ENCODE data around the genes PLA2G1B, UNC119B, OASL and KDM2B.

GRCh38 chr12:120093721-120094439 is 22.7 kb downstream of the RAB35 start:
- PRO-cap = no peak
- RAMPAGE, long total RNA, 3 experiments = no peak in any of the 3 experiments

GRCh38 chr12:120214632-120215365 is 13.9 kb upstream of the RPLP0 start:
- PRO-cap = no peak
- RAMPAGE, long total RNA, 3 experiments = no peak in any of the 3 experiments

GRCh38 chr12:120327476-120328147 is at the start of gene PLA2G1B:
TSS of gene PLA2G1B (minus strand) at chr12:120327779.
- PRO-cap = no peak
- RAMPAGE, long total RNA, 3 experiments = start-site peak on the minus strand in 1 of 3 experiments, at chr12:120327762-120327837 at its widest, 134 reads per replicate

DNA sequence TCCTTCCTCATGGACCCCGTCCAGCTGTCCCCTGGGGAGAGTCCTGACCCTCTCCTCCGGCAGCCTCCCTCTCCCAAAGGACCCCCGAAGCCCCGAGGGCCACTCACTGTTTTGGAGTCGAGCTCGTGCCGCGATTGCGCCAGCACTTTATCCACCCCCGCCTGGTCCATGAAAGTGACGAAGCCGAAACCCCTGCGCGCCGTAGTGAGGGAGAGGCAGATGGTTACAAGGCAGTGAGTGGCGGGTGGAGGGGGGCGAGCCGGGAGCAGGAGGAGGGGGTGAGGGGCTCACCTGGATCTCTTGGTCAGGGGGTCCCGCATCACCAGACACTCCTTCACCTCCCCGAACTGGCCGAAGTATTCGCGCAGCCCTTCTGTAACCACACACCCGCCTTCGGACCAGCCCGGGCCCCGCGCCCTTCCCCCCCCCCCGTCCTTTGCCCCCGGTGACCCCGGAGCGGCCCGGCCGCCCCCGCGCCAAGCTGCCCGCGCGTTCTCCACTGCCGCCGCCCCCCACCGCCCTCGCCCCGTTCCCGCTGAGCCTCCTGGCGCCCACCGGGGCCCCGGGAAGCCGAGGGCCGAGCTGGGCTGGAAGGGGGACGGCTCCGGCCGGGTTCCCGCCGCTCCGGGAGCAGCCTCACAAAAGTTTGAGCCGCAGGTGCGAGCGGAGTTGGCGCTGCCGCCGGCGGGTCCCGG is 916 bp downstream of the MSI1 start:
- PRO-cap = no peak
- RAMPAGE, long total RNA, 3 experiments = no peak in any of the 3 experiments

- PRO-cap = no peak
- RAMPAGE, long total RNA, 3 experiments = no peak in any of the 3 experiments
Measured at GRCh38 chr12:120428828-120429268, 9.1 kb upstream of the COX6A1 start.

- PRO-cap = no peak
- RAMPAGE, long total RNA, 3 experiments = no peak in any of the 3 experiments
Measured at GRCh38 chr12:120554235-120555187, 20.4 kb downstream of the RNF10 start.

DNA sequence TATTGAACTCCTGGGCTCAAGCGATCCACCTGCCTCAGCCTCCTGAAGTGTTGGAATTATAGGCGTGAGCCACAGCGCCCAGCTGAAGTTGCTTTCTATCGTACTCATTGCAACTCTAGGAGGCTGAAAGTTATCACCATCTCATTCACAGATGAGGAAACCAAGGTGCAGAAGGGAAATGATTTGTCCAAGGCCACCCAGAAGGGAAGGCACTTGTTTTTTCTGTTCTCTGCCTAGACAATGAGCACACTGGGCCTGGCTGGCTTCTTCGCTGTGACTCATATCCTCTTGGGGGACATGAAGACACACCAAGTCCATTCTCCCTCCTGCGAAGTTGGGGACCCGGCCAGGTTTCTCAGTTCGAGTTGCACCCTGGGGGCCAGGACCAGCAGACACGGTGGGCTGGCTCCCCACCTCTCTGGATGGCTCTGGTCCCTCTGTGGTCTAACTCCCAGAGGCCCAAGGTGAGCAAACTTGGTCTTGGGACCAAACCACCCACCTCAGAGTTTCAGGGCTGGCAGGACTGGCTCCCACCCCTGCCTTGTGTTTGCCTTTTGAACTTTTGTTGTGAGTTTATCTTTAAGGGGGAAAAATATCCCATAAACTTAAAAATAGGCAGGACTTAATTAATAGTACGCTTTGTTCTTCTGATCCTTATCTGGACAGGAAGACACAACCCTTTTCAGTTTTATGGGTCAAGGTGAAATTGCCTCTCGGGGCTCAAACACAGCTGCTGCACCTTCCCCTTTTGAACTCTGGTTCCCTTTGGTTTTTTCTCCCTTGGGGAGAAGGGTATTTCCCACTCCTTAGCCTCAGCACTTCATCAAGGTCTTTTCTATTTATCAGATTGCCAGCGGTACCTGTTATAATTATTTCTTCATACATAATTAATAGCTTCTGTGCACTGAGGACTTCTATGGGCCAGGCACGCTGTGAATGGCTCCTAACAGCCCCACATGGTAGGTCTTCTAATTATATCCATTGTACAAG is 9.0 kb upstream of the MLEC start:
- PRO-cap = no peak
- RAMPAGE, long total RNA, 3 experiments = no peak in any of the 3 experiments

DNA sequence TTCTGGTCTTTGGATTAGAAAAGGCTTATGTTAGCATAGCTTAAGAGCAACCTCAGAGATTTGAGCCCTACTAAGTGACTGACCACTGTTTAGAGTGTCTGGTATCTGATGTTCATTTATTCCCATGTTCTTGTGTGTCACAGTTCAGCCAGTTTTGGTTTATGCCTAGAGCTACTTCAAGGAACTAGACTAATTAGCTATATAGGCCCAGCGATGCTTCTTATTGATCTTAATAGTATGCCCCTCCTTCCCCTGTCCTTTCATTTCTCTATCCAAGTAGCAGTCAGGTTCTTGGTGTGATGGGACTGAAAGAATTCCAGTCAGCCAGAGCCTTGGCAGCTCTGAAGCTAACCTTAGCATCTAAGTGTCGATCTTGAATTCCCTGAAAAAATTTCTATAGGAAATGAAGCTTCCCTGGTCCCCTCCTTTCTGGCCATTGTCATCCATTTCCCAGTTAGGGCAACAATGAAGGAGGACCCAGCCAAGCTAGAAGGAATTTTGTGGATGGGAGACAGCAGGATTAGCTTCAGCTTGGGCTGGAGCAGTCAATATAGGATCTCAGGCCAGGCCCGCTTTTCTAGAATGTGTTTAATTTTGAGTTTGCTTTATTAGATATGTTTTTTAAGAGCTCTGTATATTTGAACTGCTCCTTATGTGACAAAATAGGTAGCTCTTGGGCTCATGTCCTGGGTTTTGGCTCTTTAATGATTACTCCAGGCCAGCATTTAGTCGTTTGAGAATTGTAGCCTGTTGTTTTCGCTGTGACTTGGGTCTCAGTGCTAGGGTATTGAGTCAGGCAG is 10.9 kb downstream of the MLEC start:
- PRO-cap = no peak
- RAMPAGE, long total RNA, 3 experiments = no peak in any of the 3 experiments

DNA sequence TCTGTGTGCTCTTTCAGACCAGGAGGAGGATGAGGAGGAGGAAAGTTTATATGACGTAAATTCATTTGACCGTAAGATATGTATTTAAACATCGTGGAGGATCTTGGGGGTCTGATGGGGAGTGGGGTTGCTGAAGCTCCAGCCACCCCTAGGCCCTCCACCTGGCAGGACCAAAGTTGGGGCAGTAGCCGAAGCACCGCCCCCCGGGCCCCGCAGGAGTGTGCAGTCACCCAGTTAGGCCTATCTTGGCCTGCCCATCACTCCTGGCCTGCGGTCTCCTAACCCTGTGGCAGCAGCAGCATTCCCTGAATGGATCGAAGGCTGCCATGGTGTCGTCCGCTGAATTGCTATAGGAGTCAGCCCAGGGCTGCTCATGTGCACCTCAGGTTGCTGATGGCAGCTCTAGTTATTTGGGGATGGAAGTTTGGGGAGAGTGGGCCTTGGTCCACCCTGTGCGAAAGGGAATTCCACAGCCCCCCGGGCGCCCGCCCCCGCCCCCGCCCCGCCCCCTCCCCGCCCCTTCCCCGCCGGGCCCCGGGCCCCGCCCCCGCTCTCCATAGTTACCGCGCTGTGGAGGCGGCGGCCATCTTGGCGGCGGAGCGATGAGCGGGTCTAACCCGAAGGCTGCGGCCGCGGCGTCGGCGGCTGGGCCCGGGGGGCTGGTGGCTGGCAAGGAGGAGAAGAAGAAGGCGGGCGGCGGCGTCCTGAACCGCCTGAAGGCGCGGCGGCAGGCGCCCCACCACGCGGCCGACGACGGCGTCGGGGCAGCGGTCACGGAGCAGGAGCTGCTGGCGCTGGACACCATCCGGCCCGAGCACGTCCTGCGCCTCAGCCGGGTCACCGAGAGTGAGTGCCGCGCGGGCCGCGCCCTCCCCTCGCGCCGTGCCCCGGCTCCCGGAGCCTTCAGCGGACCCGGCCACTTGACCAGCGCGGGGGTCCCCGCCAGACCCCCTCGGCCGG is at the start of gene UNC119B:
Gene UNC119B, plus strand, starts transcription at position 586 of the 960 bp plus-strand sequence.
- PRO-cap = unidirectional peak, plus-strand start at position 586 of the sequence
- RAMPAGE, long total RNA, 3 experiments = no peak in any of the 3 experiments

DNA sequence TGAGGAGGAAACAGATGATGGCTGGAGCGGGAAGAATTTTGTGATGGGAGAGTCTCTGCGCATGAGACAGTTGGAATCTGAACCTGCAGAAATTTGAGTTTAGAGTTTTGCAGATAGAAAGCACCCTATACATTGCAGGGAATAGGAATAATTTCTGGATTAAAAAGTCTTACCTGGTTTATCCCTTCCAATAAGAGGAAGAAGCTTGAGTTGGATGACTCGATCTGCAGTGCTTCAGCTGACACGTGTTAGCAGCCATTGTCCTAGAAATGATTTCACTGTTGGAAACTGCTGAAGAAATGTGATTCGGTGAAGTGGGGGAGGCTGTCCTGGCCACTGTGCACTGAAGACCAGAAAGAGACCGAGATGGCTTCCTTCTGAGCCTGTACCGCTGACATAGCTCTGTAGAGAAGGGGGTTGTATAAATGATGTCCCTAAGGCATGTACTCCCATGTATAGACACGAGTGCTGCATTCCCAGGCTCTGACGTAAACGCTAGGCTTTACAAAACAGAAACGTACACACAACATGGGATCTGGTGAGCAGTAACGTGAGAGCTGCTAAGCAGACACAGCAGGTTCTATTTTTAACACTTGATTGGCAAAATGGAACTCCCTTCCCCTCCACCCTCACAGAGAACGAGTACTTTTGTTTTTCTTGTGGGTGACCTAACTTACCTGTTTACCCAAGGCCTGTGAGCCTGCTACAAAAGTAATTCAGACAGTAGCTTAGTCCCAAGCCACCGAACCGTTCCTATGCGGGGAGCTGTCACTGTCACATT is 35.8 kb downstream of the ACADS start:
- PRO-cap = no peak
- RAMPAGE, long total RNA, 3 experiments = no peak in any of the 3 experiments

DNA sequence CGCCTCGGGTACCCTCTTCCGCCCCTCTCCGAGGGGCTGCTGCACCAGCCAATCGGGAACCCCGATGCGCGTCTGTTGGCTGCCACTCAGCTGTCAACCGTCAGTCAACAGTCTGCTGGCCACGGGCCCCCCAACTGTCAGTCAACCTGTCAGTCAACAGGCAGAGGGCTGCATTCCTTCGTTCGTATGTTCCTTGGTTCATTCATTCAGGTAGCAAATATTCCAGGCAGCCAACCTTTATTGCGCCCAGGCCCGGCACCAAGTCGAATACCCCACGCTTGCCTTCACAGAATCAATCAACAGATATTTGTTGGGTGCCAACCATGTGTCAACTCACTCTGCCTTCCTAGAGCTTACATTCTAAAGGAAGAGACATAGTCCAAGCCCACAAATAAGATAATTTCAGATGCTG is 411 bp upstream of the SPPL3 start:
- PRO-cap = no peak
- RAMPAGE, long total RNA, 3 experiments = no peak in any of the 3 experiments

GRCh38 chr12:121038564-121039527 is at the start of gene OASL:
TSS of gene OASL (minus strand) at chr12:121039246.
- PRO-cap = unidirectional peak, minus-strand start at chr12:121038980; bidirectional peak, plus-strand start at chr12:121039395, minus-strand start at chr12:121039246
- RAMPAGE, long total RNA, 3 experiments = start-site peak on the minus strand in 1 of 3 experiments, at chr12:121038975-121038980 at its widest, 5 reads per replicate

- PRO-cap = unidirectional peak, plus-strand start at chr12:121128465
- RAMPAGE, long total RNA, 3 experiments = no peak in any of the 3 experiments
Measured at GRCh38 chr12:121128096-121128680, 4.5 kb upstream of the P2RX7 start.

GRCh38 chr12:121138334-121138741 is 5.7 kb downstream of the P2RX7 start:
- PRO-cap = no peak
- RAMPAGE, long total RNA, 3 experiments = no peak in any of the 3 experiments

DNA sequence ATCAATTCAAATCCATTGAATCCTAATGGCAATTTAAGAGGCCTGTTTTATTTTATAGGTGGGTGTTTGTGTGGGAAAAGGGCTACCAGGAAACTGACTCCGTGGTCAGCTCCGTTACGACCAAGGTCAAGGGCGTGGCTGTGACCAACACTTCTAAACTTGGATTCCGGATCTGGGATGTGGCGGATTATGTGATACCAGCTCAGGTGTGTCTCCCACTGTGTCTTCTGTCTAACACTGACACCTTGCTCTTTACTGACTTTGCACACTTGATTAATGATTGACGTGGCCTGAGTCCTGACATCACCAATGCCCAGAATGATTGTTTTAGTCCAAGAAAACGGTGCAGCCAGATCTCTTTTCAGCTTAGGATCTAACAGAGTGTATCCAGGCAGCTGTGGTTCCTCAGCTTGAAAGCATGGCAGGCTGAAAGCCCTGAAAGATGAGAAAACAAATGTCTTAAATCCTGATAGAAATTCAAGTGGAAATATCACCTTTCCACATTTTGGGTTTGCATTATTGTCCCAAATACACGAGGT is 7.2 kb downstream of the P2RX4 start:
- PRO-cap = no peak
- RAMPAGE, long total RNA, 3 experiments = no peak in any of the 3 experiments

DNA sequence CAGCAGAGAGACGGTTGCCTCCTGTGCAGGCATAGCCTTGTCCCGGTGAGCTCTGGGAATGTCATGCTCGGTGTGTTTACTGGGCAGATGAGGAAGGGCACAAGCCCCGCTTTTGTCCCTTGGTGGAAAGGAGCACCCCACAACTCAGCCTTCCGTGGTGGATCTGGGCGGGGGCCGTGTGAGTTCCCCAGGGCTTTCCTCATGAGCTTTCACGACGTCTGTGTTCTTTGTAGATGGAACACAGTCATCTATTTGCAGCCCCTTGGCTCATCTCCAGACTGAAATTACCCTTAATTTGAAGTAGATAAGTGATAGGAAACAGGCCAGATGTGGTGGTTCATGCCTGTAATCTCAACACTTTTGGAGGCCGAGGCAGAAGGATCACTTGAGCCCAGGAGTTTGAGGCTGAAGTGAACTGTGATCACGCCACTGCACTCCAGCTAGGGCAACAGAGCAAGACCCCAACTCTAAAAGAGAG is 8.7 kb downstream of the P2RX4 start:
- PRO-cap = no peak
- RAMPAGE, long total RNA, 3 experiments = no peak in any of the 3 experiments

DNA sequence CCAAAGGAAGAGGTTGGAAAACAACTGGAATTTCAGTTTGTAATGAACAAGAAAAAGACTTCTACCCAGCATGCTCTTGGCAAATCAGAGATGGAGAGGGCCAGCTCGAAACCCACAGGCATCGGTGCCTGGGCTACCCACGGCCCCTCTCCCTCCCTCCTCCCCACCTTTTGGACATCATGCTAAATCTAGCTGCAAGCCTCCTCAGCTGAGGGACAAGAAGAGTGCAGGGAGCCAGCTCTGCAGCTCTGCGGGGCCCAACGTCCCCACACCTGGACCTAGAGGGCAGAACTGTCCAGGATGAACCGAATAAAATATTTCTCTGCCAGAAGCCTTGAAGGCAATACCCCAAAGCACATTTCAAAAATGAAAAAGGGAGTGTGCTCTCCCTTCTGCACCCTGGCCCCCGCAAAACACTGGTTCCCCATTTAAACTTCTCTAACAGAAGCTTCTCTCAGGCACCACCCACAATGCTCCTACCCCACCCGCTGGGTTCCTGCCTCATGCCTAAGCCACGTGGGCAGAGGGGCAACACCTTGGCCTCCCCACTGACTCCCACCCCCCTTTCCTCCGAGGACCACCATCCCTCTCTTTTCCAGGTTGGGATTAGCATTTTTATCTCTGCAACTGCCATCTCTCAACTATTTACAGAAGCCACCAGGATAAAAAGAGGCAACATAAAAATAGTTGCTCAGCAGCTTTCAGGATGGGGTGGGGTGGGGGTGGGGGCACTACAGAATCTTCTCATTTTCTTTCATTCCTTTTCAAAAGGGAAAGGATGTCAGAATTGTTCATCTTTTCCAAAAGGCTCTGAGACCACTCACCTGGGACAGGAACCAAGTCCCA is 8.1 kb downstream of the CAMKK2 start:
- PRO-cap = no peak
- RAMPAGE, long total RNA, 3 experiments = no peak in any of the 3 experiments

GRCh38 chr12:121432895-121433560 is 33.1 kb downstream of the RNF34 start:
- PRO-cap = no peak
- RAMPAGE, long total RNA, 3 experiments = no peak in any of the 3 experiments

DNA sequence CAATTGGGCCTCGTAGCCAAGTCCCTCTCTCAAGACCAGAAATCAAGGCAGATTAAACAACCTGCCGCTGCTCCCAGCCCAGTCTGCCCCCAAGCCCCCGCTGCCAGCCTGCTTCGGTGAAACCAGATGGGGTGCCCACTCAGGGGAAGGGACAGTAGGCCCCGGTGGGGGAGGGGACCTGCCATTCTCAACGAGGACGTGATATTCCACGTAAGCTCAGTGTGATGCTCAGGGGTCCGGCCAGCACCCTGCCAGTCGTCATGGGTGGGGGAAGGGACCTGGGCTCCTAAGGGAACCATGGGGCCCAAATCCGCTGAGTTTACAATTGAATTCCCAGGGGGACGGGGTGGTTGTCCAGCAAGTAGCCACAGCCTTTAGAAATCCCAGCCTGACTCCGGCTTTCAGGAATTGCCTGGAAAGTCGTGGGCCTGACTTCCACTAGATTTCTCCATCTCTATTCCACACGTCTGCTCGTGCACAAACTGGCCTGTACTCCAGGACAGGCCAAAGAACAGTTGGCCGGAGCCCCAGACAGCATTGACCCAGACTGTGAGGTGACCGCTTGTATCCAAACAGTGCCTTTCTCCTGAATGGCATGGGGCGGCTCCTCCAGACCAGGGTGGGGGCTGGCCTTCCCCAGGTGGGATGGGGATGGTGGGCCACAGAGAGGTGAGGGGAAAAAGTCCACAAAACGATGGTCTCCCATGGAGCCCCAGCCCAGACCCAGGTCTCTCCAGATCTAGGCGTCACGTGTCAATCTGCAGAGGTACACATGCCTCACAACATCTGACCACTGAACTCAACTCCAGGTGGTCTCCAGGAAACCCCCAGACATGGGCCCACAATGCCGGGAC is 62.2 kb downstream of the KDM2B start:
- PRO-cap = no peak
- RAMPAGE, long total RNA, 3 experiments = no peak in any of the 3 experiments

GRCh38 chr12:121580879-121581475 is at the start of gene KDM2B:
TSS of gene KDM2B (minus strand) at chr12:121581023.
- PRO-cap = no peak
- RAMPAGE, long total RNA, 3 experiments = start-site peak on the minus strand in 1 of 3 experiments, at chr12:121581005-121581057 at its widest, 5 reads per replicate

Data from subcutaneous adipose tissue (tissue), 3 donors.